ENCODE data around the genes MYO1H and KCTD10.

- PRO-cap: no peak
CAGE:
- cytosol, long polyA minus RNA: no peak
- cytosol, long polyA plus RNA: no peak
- long polyA plus RNA: no peak
- nucleus, long polyA minus RNA: no peak
- nucleus, long polyA plus RNA: no peak
Observed at GRCh38 chr12:109084450-109084854, 8.8 kb downstream of the ALKBH2 start.

- PRO-cap: no peak
CAGE:
- cytosol, long polyA minus RNA: no peak
- cytosol, long polyA plus RNA: no peak
- long polyA plus RNA: no peak
- nucleus, long polyA minus RNA: no peak
- nucleus, long polyA plus RNA: no peak
Observed at GRCh38 chr12:109098823-109099073, 1.4 kb downstream of the UNG start.

DNA sequence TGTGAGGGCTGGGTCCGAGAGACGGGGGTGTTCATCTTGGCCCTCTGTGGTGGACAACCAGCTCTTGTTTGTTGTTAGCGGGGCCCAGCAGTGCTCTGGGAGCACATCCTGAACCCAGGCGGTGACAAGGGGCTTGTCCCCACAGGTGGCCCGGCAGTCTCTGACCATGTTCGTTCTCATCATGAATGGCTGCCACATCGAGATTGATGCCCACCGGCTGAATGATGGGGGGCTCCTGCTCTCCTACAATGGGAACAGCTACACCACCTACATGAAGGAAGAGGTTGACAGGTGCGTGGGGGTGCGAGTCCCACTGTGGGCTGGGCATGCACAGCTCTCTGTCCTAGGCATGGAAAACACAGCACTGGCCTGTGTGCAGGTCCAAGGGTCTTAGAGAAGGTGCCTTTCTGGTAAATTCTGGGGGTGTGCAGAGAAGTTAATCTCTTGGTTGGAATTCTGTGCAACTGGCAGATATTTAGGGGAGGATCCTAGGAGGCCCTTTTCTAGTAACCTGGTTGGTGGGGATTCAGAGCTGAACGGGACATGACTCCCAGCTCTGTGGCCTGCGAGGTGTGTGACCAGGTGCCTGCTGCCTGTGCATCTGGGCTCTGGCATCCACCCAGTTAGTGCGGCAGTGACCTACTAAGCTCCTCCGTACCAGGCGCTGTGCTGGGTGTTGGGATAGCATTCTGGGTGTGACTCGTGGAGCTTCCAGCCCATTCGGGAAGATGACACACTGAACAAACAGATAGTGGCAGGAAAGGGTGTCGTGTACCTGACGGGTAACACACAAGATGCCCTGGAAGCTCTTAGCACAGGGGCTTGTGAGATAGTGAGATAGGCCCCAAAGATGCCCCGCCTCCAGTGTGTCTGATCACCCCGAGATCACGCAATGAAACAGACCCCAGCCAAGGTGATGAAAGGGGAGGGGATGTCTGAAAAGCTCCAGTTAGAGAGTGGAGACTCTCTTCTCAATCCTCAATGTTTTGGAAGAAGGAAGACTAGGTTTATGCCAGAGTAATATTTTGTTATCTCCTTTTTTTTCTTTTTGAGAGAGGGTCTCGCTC is 80.8 kb downstream of the ACACB start:
- PRO-cap: no peak
CAGE:
- cytosol, long polyA minus RNA: no peak
- cytosol, long polyA plus RNA: no peak
- long polyA plus RNA: no peak
- nucleus, long polyA minus RNA: no peak
- nucleus, long polyA plus RNA: no peak

GRCh38 chr12:109243999-109244494 is 65.0 kb downstream of the FOXN4 start:
- PRO-cap: no peak
CAGE:
- cytosol, long polyA minus RNA: no peak
- cytosol, long polyA plus RNA: no peak
- long polyA plus RNA: no peak
- nucleus, long polyA minus RNA: no peak
- nucleus, long polyA plus RNA: no peak

GRCh38 chr12:109248022-109248844 is 60.9 kb downstream of the FOXN4 start:
- PRO-cap: no peak
CAGE:
- cytosol, long polyA minus RNA: no peak
- cytosol, long polyA plus RNA: no peak
- long polyA plus RNA: no peak
- nucleus, long polyA minus RNA: no peak
- nucleus, long polyA plus RNA: no peak

DNA sequence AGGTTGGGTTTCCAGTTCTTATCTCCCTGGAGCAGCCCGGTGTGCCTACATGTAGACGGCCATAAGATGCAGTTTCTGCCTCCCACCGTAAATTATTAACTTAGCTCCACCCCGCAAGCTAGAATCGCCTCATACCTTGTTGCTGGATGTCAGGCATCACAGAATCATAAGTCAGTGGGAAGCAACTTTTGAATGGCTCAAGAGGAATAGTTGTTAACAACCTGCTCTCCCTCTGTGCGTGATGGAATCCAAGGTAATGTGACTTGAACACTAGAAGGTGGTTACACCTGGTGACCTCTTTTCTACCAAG is at the start of gene MYO1H:
Gene MYO1H (plus strand): TSS at position 181 of the 310 bp plus-strand sequence.
- PRO-cap: no peak
CAGE:
- cytosol, long polyA minus RNA: no peak
- cytosol, long polyA plus RNA: no peak
- long polyA plus RNA: no peak
- nucleus, long polyA minus RNA: no peak
- nucleus, long polyA plus RNA: no peak

DNA sequence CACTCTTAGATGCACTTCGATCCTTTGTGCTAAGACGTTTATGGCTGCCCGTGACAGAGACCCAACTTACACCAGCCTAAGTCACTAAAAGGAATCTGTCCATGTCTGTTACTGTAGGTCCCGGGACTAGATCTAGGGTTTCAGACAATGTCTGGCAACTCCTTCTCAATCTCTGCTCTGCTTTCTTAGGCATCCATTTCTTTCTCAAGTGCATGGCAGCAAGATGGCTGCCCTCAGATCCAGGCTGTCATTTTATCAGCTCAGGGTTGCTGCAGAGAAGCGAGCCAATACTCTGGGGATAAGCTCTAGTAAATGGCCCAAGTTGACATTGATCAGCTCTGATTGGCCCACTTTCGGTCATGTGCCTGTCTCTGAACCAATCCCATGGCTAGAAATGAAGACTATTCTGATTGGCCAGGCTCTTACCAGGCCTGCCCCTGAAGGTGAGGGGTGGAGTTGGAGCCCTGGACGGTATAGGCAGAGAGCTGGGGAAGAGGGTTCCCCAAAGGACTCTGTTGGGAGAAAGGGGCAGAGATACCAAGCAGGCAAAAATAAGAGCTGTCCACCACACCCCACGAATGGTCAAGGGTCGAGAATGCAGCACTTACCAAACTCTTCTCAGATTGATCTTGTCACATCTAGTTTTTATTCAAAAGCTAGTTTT is 41.4 kb downstream of the MYO1H start:
- PRO-cap: no peak
CAGE:
- cytosol, long polyA minus RNA: no peak
- cytosol, long polyA plus RNA: no peak
- long polyA plus RNA: no peak
- nucleus, long polyA minus RNA: no peak
- nucleus, long polyA plus RNA: no peak

- PRO-cap: bidirectional peak, plus-strand start at chr12:109476967, minus-strand start at chr12:109476709; bidirectional peak, plus-strand start at chr12:109477656, minus-strand start at chr12:109477300
CAGE:
- cytosol, long polyA minus RNA: start-site peak on the minus strand at chr12:109477293-109477307, 263 reads
- cytosol, long polyA plus RNA: start-site peak on the minus strand at chr12:109477288-109477321, 1,509 and 1,946 reads in 2 replicates
- long polyA plus RNA: start-site peak on the minus strand at chr12:109477288-109477346, 3,141 and 2,832 reads in 2 replicates
- nucleus, long polyA minus RNA: start-site peak on the minus strand at chr12:109477288-109477302, 1,495 reads; start-site peak on the plus strand at chr12:109477361-109477501, 86 reads
- nucleus, long polyA plus RNA: start-site peak on the minus strand at chr12:109477288-109477327, 2,345 and 1,933 reads in 2 replicates
Observed at GRCh38 chr12:109476409-109477544, at the start of gene KCTD10. KCTD10 (minus strand) TSS chr12:109477300.

- PRO-cap: no peak
CAGE:
- cytosol, long polyA minus RNA: no peak
- cytosol, long polyA plus RNA: no peak
- long polyA plus RNA: no peak
- nucleus, long polyA minus RNA: no peak
- nucleus, long polyA plus RNA: no peak
Observed at GRCh38 chr12:109563643-109564039, 9.7 kb downstream of the MMAB start.

DNA sequence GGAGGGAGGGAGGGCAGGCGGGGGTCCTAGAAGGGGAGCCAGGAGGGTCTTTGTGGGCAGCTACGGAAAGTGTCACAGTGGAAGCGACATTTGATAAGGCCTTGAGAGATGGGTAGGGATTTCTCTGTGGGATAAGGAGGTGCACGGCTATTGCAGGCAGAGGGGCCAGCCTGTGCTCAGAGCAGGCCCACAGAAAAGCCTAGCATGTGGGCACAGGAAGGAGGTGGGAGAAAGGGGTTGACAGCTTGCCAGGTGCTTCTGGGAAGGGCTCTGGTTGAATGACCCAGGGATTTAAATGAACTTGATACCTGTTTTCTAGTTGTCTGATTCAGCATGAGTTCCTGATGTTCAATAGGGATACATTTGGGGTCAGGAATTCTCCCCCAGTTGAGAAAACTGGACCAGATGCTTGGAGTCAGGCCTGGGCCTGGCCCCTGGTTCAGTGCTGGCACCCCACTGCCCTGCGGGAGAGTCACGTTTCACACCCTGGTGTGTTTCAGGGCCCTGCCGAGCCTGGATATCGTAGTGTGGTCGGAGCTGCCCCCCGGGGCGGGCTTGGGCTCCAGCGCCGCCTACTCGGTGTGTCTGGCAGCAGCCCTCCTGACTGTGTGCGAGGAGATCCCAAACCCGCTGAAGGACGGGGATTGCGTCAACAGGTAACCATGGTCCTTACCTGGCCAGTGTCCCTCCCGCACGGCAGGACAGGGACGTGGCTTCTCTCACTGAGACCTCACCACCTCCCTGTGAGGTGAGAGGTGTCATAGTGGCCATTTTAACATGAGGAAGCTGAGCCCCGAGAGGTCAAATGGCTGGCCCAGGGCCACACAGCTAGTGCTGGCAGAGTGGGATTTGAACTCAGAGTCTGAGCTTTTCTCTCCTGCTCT is 7.5 kb downstream of the MVK start:
- PRO-cap: no peak
CAGE:
- cytosol, long polyA minus RNA: no peak
- cytosol, long polyA plus RNA: no peak
- long polyA plus RNA: no peak
- nucleus, long polyA minus RNA: no peak
- nucleus, long polyA plus RNA: no peak

- PRO-cap: no peak
CAGE:
- cytosol, long polyA minus RNA: no peak
- cytosol, long polyA plus RNA: no peak
- long polyA plus RNA: no peak
- nucleus, long polyA minus RNA: no peak
- nucleus, long polyA plus RNA: no peak
Observed at GRCh38 chr12:109881136-109881580, 817 bp upstream of the GLTP start.

- PRO-cap: no peak
CAGE:
- cytosol, long polyA minus RNA: no peak
- cytosol, long polyA plus RNA: no peak
- long polyA plus RNA: no peak
- nucleus, long polyA minus RNA: no peak
- nucleus, long polyA plus RNA: no peak
Observed at GRCh38 chr12:109983271-109984145, 12.7 kb downstream of the GIT2 start.

GRCh38 chr12:110024368-110024822 is 23.9 kb downstream of the C12orf76 start:
- PRO-cap: no peak
CAGE:
- cytosol, long polyA minus RNA: no peak
- cytosol, long polyA plus RNA: no peak
- long polyA plus RNA: no peak
- nucleus, long polyA minus RNA: no peak
- nucleus, long polyA plus RNA: no peak

DNA sequence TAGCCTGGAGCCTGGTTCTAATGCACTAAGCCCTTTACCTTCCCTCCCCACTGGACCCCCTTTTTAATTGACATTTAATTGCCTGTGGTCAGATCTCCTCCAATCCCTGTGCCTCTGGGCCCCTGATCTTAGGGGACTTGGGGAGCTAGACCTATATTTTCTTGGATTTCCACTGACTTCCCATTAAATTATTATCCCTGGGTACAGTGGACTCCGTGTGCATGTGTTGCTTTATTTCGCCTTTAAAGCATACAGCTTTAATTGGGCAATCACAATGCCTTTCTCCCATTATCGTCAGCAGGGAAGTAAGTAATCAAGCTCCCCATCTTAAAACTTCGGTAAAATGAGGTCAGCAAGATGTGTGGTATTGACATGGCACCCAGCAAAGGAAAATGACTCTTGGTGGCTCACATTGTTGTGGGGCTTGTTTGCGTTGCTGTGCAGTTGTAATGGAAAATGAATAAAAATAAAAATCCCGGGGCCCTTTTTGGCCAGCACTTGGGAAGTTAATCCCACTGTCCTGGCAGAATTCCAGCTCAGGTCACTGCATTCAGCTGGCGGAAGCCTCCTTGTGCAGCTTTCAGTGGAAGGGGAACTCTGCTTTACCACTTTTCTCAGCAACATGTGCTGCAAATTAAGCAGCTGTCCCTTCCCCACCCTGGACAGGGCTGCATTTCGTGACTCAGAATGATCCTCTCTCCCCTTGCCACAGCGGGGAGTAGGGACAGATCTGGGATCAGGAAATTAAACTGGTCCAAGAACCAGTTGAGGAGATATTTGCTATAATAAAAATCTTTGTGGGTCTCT is 14.0 kb upstream of the ATP2A2 start:
- PRO-cap: no peak
CAGE:
- cytosol, long polyA minus RNA: no peak
- cytosol, long polyA plus RNA: no peak
- long polyA plus RNA: no peak
- nucleus, long polyA minus RNA: no peak
- nucleus, long polyA plus RNA: no peak

DNA sequence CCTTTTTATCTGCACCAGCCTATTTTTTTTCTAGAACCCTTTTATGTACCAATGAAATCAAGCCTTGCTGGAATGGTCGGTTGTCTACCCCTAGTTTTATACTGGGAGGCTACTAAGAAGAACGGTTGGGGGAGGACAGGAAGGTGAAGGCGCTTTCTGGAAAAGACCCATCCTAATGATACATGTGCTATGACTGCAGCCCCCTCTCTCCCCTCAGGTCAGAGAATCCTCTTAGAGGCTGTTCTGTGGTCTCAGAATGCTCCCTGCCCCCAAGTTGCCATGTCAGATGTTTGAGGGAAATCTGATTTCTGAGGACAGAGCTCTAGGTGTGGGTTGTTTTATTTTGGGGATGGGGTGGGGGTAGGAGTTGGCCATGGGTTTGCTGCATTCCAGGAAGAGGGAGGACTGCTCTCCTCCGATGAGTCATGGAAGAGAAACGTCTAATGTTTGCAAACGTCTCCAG is 11.7 kb upstream of the ATP2A2 start:
- PRO-cap: no peak
CAGE:
- cytosol, long polyA minus RNA: no peak
- cytosol, long polyA plus RNA: no peak
- long polyA plus RNA: no peak
- nucleus, long polyA minus RNA: no peak
- nucleus, long polyA plus RNA: no peak

GRCh38 chr12:110296252-110296794 is 15.3 kb downstream of the ATP2A2 start:
- PRO-cap: no peak
CAGE:
- cytosol, long polyA minus RNA: no peak
- cytosol, long polyA plus RNA: no peak
- long polyA plus RNA: no peak
- nucleus, long polyA minus RNA: no peak
- nucleus, long polyA plus RNA: no peak

GRCh38 chr12:110297781-110298049 is 16.7 kb downstream of the ATP2A2 start:
- PRO-cap: no peak
CAGE:
- cytosol, long polyA minus RNA: no peak
- cytosol, long polyA plus RNA: no peak
- long polyA plus RNA: no peak
- nucleus, long polyA minus RNA: no peak
- nucleus, long polyA plus RNA: no peak

- PRO-cap: no peak
CAGE:
- cytosol, long polyA minus RNA: no peak
- cytosol, long polyA plus RNA: no peak
- long polyA plus RNA: no peak
- nucleus, long polyA minus RNA: no peak
- nucleus, long polyA plus RNA: no peak
Observed at GRCh38 chr12:110311965-110312490, 31.0 kb downstream of the ATP2A2 start.

- PRO-cap: no peak
CAGE:
- cytosol, long polyA minus RNA: no peak
- cytosol, long polyA plus RNA: no peak
- long polyA plus RNA: no peak
- nucleus, long polyA minus RNA: no peak
- nucleus, long polyA plus RNA: no peak
Observed at GRCh38 chr12:110349210-110350199, 54.0 kb downstream of the ANAPC7 start.

- PRO-cap: no peak
CAGE:
- cytosol, long polyA minus RNA: no peak
- cytosol, long polyA plus RNA: no peak
- long polyA plus RNA: no peak
- nucleus, long polyA minus RNA: no peak
- nucleus, long polyA plus RNA: no peak
Observed at GRCh38 chr12:110355126-110355378, 48.5 kb downstream of the ANAPC7 start.

All from endothelial cell of umbilical vein (primary cell).